H4 (cell line): ENCODE measurements around a stretch of chr15.

GRCh38 chr15:41256263-41257237 lies 25.5 kb downstream of the CHP1 start:
- RAMPAGE, long total RNA: no peak

DNA sequence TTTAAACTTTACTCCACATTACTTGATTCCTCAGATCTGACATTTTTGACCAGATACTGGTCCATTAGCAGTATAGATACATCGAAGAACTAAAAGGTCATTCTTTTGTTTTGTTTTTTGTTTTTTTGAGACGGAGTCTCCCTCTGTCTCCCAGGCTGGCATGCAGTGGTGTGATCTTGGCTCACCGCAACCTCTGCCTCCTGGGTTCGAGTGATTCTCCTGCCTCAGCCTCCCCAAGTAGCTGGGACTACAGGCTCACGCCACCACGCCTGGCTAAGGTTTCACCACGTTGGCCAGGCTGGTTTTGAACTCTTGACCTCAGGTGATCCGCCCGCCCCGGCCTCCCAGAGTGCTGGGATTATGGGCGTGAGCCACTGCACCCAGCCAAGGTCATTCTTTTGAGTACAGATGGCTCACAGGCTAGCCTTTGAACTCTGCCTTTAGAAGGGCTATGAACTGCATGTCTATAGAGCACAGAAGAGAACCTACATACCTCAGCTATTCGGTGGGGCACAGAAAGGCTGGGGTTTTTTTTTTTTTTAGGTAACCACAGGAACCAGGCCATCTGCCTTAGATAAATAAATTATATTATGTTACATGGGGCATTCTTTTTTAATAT lies 28.7 kb downstream of the CHP1 start:
- RAMPAGE, long total RNA: no peak

DNA sequence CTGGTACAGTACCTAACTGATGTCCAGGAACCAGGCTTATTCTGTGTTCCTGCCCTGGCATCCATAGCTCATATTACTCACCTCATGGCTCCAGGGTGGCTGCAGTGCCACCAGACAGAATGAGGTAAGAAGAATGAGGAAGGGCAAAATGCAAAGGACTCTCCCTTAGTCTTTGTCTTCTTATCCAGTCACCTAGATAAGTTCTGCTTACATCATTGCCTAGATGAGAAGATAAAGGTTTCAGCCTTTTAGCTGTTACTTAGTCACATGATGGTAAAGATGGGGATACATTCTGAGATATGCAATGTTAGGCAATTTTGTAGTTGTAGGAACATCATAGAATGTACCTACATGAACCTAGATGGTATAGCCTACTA lies 45.8 kb downstream of the CHP1 start:
- RAMPAGE, long total RNA: no peak

DNA sequence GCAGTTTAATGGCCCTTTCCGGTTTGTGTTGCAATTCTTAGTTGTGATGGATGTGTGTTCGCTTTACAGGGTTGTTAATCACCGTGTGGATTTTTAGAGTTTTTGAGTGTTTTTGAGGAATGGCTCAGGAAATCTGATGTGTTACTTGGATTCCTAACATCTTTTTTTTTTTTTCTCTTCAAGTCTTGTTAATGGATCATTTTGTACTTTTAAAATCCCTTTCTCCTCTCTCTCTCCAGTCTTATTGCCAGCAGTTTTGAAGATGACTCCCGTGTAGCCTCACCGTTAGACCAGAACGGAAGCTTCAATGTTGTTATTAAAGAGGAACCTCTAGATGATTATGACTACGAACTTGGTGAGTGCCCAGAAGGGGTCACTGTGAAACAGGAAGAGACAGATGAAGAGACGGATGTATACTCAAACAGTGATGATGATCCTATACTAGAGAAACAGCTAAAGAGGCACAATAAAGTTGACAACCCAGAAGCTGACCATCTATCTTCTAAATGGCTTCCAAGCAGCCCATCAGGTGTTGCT lies 78.4 kb upstream of the MAPKBP1 start:
- RAMPAGE, long total RNA: no peak

- RAMPAGE, long total RNA: no peak
Observed at GRCh38 chr15:41919311-41919848, 25.5 kb upstream of the SPTBN5 start.

DNA sequence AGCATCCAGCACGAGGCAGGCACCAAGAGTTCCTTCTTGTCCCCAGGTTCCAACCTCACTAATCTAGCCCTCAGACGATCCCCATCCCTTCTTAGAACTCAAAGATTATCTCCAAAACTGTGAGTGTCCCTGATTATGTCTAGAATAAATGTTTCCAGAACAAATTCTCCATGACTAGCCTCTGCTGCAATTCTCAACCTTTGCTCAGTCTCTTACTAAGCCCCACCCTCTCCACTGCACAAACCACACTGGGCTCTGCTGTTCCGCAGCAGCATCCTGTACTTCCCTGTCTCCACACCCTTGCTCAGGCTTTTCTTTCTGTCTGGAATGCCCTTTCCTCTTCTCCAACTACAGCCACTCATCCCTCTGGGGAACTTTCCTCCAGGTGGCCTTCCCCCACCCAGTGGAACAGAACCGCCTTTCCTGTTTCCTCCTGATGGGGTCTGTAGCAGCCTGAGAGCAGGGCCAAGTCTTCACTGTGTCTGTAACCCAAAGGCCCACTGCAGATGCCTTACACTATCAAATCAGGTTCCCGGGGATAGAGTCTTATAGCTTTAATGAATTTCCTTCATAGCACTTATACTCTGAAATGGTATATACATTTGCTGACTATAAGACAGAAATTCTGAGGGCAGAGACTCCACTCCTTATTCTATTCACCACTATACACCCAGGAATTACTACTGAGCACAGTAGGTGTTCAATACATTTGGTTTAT lies 32.8 kb upstream of the SPTBN5 start:
- RAMPAGE, long total RNA: no peak

- RAMPAGE, long total RNA: no peak
Observed at GRCh38 chr15:41937606-41938083, 34.7 kb downstream of the EHD4 start.

GRCh38 chr15:41940383-41940946 lies 31.9 kb downstream of the EHD4 start:
- RAMPAGE, long total RNA: no peak

DNA sequence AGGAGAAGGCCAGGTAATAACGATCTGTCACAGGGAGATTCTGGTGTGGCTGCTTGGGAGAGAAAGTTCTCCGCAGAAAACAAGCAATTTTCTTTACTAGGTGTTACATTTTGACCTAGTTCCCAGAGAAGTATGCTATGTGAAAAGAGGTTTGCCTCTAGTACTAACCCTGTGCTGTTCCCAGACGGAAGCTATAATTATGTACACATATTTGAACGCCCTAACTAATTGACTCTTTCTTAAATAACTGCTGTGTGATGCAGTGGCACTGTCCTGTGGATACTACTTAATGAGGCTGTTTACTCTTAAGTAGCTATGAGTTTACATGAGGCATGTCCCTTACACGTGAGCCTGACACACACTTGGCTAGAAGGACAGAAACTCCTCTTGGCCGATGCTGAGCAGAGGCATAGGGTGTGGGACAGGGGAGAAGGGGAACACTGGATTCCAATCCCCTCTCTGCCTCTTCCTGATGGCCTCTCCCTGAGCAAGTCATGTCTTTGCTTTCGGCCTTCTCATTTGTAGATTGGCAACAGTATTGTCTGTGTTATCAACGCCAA lies 21.9 kb downstream of the EHD4 start:
- RAMPAGE, long total RNA: no peak

- RAMPAGE, long total RNA: no peak
Observed at GRCh38 chr15:42252500-42253244, 20.3 kb upstream of the GANC start.

DNA sequence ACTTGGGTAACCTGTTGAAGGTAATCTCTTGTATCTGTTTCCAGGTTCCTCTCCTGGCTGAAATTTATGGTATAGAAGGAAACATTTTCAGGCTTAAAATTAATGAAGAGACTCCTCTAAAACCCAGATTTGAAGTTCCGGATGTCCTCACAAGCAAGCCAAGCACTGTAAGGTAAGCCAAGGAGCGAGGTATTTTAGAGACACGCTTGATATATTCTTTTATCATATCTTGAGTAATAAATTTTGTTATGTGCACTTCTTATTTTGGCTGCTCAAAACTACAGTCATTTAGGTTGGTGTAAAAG lies 14.4 kb upstream of the TMEM87A start:
- RAMPAGE, long total RNA: no peak

DNA sequence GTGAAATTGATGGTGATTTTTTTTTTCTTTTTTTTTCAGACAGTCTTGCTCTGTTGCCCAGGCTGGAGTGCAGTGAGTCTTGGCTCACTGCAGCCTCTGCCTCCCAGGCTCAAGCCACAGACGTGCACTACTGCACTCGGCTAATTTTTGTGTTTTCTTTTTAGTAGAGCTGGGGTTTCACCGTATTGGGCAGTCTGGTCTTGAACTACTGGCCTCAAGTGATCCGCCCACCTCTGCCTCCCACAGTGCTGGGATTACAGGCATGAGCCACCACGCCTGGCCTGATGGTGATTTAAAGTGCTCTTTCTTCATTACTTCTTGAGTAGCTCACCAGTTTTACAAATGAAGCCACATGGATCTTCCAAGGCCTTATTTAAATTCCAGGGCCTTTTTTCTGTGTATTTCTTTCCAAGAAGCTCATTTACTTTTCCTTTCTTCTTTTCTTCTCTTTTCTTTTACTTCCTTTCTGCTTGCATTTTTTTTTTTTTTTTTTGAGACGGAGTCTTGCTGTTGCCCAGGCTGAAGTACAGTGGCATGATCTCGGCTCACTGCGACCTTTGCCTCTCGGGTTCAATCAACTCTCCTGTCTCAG lies 9.7 kb downstream of the SNAP23 start:
- RAMPAGE, long total RNA: no peak

DNA sequence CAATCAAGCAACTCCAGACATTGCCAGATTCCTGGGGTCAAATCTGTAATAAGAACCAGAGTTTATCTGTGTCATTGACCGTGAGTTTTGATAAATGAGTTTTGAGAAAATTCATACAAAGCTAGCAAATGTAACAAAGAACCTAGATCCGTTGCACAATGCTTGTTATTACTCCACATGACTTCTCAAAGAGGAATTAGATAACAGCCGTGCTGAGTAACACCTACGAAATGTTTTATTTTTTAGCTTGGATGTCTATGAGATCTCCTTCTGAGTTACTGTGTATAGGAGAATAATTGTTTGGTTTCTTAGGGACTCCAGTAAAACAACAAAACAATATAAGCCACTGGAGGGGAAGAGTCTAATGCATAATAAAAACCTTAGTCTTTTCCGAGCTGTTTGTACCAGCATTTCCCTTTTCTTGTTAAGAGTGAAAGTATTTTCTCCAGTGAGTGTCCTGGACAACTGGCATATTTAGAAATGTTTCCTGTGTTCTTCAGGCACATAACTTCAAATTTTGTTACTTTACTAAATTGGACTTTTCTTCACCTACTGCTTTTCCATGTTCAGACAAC lies 15.6 kb downstream of the SNAP23 start:
- RAMPAGE, long total RNA: no peak

GRCh38 chr15:42582617-42583507 lies 7.5 kb downstream of the STARD9 start:
- RAMPAGE, long total RNA: no peak

DNA sequence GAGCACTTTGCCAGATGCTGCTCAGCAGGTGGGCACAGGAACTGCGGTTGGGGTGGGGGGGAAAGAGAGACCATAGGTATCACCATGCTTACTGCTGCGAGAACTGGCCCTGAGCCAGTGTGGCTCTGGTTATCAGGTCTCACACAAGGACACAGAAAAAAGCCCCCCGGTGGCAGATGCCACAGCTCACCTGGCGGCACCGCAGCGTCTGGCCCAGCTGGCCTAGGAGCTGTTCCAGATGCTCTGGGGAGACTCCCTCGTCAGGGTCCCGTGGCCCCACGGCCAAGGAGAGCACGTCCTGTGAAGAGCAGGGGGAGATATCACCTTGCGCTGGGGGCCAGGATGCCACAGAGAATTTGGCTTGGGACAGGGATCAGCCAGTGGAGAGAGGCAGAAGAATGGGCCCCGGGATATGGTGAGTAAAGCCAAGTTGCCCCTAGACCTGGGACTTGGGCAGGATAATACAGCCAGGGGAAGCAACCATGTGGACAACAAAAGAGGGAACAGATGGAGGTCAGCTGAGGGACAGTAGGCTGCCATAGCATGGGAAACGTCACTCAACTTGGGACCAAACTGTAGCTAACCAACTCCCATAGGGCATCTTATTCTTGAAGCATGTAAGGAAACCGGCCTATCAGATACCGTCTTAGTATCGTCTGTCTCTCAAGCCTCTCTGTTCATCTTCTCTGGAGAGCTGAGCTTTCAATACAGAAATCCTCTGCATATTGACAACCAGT lies 10.6 kb downstream of the CDAN1 start:
- RAMPAGE, long total RNA: no peak

DNA sequence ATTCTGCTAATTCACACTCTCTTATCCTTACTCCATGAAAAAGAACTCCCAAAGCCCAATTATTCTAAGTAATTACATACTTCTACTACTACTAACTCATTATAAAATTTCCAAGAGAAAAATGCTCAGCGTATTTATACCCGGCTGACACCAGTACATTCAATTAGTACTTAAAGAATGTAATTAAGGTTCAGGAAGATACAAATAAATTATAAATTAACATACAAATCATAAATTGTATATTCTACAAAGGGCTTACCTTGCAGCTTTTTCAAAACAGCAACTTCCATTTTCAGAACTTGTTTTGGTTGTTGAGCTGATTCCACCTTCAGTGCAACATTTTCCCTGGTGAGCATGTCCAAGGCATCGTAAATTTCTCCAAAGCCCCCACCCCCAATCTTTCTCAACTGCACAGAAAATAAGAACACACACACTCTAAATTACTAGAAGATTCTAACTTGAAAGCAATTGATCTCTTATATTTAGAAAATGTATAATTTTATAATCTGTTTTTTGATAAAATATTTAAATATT lies 48.2 kb downstream of the TTBK2 start:
- RAMPAGE, long total RNA: no peak

DNA sequence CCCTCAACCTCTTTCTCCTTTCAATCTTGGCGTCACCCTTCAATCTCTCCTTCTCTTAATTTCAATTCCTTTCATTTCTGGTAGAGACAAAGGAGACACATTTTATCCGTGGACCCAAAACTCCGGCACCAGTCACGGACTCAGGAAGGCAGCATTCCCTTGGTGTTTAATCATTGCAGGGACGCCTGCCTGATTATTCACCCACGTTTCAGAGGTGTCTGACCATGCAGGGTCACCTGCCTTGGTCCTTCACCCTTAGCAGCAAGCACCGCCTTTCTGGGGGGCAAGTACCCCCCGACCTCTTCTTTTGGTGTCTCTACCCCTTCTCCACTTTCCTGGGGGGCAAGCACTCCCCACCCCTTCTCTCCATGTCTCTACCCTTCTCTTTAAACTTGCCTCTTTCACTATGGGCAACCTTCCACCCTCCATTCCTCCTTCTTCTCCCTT lies 35.2 kb downstream of the TTBK2 start:
- RAMPAGE, long total RNA: no peak

- RAMPAGE, long total RNA: no peak
Observed at GRCh38 chr15:43015550-43015950, 90.3 kb downstream of the UBR1 start.

DNA sequence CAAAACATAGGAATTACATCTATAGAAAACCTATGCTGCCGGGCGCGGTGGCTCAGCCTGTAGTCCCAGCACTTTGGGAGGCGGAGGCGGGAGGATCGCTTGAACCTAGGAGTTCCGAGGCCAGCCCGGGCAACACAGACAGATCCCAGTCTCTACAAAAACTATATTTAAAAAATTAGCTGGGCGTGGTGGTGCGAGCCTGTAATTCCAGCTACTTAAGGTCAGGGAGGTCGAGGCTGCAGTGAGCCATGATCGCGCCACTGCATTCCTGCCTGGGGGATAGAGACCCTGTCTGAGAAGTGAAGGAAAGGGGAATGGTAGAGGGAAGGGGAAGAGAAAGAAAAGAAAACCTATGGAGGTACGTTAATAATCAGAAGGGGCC lies 492 bp upstream of the TMEM62 start:
- RAMPAGE, long total RNA: no peak

DNA sequence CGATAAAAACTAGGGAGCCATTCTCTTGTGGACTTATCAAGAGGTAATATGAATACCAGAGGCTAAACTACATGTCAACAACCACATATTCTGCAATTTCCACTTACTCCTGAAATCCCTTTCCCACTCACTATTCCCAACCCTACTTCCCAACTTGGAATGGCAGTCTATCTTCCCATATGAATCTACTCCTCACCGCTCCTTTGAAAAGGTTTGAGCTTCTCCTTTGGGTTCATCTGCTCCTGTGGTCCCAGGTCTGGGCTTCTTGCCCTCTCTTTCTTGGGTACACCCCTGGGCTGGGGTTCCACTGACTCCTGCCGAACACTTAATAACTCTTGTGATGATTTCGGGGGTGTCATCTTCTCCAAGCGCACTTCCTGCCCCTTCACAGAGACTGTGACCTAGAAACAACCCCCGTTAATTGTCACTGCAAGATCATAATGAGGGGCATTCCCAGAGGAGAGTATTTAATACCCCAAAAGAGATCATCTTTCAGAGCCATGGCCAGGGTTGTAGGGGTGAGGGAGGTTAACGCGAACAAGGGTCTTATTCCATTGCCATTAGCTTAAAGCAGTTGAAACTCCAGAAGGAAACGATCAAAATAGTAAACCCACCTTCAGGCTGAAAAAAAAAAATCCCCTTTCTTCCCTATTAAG lies 2.0 kb downstream of the ZSCAN29 start:
- RAMPAGE, long total RNA: no peak